Measurements from ENCODE around the gene SRSF5.

DNA sequence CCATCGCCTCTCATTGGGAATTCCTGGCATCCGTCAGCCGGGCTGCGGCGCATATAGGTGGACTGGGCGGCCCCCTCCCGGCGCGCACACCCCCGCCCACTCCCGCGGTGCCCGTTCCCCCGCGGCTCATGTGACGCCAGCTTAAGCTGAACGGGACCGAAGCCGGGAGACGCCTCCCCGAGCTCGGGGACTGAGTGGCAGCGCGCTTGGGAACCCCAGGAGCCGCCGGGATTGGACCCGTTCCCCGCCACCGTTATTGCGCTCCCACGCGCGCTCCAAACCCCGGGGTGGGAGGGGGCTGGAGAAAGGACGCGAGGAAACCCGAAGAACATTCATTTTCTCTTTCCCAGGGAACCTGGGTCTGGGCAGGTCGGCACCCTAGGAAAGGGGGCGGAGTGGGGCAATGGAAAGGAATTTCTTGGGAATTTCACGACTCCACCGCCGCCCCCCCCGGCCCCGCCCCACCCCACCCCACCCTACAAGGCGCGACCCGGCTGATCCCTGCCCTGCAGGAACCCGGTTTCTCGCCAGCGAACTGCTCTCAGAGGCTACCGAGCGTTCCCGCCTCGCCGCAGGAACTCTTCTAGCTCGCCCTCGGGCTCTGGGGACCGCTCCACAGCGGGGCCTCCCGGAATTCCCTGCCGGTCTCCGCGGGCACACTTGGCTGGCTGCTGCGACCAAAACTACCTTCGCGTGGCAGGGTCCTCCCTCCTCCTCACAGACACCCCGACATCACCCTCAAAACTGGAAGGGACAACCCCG lies 495 bp upstream of the ACTN1 start:
- RRBS = 1% methylated on average over 40 of the region's 68 CpGs

DNA sequence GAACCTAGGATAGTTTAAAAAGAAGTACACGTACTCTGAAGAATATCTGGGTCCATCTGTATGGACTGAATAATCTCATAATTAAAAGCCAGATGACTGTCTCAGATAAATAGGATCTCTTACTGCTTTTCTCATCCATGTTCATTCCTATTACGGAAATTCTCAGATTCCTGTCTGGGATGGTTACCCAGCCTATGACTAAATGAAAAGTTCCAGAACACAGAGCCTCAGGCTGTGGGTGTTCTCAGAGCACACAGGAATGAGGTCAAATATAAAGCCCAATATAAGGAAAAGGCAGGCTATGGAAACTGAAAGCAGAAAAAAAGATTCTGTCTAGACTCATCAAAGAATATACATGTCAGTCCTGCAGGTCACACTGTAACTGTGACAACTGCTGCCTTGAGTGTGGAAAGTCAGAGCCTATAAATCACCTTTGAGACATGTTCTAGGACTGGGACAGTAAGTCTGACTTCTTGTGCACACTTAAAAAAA lies 64.4 kb downstream of the DCAF5 start:
- RRBS = no CpG with 5 or more reads among the region's 2 CpGs

GRCh38 chr14:69281420-69281844 lies 21.5 kb downstream of the GALNT16 start:
- RRBS = no CpG with 5 or more reads among the region's 5 CpGs

DNA sequence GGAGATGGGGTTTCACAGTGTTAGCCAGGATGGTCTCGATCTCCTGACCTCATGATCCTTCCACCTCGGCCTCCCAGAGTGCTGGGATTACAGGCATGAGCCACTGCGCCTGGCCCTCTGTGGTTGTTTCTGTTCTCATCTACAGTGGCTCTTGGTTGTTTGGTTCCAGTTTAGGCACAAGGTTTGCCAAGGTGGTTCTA lies 52.7 kb downstream of the SUSD6 start:
- RRBS = no CpG with 5 or more reads among the region's 3 CpGs

DNA sequence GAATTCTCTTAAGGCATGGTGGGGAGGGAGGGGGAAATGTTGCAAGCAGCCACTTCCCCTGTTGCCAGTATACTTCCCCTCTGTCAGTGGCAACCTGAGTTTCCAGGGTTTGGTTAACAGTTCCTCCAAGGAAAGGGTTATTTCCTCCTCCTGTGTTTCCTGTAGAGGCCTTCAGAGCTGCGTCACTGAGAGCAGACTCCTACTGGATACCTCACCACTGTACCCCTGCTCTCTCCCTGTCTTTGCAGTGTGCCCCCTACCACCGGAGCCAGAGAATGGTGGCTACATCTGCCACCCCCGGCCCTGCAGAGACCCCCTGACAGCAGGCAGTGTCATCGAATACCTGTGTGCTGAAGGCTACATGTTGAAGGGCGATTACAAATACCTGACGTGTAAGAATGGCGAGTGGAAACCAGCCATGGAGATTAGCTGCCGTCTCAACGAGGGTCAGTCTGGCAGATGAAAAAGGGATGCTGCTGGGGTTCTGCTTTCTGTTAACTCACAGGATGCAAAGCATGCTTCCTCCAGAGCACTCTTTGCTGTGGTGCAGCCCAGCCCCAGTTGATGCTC lies 63.7 kb upstream of the SRSF5 start:
- RRBS = no CpG with 5 or more reads among the region's 9 CpGs

GRCh38 chr14:69766765-69767252 lies at the start of gene SRSF5:
TSS of gene SRSF5 (plus strand) at chr14:69767142.
- RRBS = 3% methylated on average over 11 of the region's 36 CpGs

GRCh38 chr14:69767253-69767577 lies 273 bp downstream of the SRSF5 start:
- RRBS = 1% methylated on average over 4 of the region's 22 CpGs

DNA sequence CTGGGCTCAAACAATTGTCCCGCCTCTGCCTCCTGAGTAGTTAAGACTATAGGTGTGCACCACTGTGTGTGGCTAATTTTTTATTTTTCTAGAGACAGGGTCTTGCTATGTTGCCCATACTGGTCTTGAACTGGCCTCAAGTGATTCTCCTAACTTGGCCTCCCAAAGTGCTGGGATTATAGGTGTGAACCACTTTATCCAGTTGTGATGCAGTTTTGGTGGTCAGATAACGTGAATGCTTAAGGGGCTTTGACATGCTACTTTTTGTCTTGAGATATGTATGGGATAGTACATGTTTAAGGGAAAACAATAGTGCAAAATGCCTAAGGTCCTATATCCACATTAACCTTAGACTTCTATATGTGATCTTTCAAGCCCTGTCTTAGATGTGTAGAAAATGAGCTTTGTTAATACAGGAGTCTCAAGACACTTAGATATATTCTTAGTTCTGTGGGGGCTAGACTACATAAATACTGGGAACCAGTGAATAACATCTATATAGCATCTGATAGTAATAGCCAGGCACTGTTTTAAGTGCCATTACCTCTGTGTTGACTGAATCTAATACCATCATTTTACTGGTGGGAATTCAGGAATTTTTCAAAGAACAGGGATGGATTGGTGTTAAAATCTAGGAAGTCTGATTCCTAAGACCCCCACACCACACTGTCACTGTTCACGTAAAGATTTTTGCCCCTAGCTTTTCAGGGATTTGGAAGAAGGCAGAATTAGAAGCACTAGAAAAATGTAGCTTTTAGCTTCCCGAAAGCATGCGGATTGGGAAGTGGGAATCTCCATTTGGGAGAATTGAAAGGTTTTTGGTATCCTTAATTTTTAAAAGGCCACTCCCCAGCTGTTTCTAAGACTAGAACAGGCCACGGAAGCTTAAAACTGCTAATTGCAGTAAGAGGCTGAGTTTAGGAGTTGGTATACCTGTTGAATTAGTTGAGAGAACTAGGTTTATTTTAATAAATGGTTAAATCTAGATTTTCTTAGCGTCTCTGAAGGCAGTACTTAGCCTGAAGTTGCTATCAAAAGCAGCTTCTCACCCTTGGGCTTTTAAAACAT lies 6.1 kb downstream of the SRSF5 start:
- RRBS = no CpG with 5 or more reads among the region's 7 CpGs

DNA sequence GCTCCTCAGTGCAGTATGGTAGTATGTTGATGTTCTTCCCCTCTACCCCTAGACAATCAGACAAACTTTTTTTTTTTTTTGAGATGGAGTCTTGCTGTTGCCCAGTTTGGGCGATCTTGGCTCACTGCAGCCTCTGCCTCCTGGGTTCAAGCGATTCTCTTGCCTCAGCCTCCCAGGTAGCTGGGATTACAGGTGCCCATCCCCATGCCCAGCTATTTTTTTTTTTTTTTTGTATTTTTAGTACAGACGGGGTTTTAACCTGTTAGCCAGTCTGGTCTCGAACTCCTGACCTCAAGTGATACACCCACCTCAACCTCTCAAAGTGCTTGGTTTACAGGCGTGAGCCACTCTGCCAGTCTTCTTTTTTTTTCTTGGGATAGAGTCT lies 6.8 kb downstream of the SRSF5 start:
- RRBS = no CpG with 5 or more reads among the region's 5 CpGs

DNA sequence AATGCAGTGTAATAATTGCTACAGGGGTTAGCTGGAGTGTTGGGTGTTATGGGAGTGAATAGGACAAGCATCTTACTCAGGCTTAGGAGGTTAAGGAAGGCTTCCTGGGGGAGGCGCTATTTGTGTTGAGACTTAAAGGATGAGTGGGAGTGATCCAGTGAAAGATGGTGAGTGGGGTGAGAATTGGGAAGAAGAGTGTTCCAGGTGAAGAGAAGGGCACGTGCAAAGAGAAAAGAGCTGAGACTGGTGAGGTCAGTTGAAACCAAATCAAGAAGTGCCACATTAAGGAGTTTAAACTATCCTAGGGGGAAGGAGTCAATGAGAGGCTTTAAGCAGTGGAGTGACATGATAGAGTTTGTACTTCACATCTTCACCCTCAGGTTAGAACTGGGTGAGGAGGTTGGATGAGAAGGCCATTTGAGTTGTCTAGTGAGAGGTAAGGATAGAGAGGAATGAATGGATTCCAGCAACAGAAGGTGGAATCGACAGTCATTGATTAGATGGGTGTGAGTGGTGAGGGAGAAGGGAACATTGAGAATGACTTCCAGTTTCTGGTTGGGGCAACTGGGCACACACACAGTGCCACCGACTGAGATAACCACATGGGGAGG lies 13.6 kb downstream of the SLC10A1 start:
- RRBS = no CpG with 5 or more reads among the region's 4 CpGs

DNA sequence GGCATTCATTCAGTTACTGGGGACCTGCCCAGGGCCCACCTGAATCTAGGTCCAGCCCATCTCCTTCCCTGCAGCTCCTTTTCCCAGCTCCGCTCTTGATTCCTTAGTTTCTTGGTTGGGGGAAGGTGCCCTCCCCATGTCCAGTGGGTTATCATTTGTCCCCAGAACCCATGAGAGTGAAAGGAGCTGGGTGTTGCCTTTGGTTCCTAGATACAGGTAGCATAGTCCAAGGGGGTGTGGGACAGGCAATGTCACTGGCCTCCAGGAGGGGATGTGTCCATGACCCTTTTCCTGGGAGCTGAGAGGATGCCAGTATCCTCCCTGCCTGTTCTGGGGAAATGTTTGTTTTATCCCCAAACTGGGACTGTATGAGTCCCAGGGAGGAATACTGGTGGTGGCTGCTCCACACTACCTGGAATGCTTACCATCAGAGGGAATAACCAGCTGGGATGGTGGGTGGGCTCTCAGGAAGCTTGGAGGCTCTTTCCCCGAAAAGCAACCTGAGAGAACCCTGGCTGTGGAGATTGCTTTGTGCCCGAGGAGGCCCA lies 521 bp upstream of the SLC10A1 start:
- RRBS = no CpG with 5 or more reads among the region's 3 CpGs

DNA sequence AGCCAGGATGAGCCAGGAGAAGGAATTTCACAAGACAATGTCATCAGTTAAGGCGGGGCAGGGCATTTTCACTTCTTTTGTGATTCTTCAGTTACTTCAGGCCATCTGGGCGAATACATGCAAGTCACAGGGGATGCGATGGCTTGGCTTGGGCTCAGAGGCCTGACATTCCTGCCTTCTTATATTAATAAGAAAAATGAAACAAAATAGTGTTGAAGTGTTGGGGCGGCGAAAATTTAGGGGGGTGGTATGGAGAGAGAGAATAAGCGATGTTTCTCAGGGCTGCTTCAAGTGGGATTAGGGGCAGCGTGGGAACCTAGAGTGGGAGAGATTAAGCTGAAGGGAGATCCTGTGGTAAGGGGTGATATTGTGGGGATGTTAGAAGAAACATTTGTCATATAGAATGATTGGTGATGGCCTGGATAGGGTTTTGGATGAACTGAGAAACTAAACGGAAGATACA lies 65.7 kb downstream of the COX16 start:
- RRBS = no CpG with 5 or more reads among the region's 8 CpGs

DNA sequence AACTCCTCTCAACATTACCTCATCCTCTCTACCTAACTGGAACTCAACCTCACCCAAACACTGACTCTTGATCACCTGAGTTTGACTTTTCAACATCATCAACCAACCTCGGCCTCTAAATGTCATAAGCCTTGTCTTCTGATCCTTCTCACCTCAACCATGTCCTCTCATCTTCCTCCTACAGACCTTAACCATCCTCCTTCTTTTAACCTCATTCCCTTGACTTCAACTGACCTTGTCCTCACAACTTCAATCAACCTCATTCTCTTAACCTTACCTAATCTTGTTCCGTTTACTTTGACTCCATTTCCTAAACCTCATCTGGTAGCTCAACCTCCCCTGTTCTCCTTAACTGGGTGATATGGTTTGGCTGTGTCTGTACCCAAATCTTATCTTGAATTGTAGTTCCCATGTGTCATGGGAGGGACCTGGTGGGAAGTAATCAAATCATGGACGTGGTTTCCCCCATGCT lies 19.8 kb downstream of the COX16 start:
- RRBS = no CpG with 5 or more reads among the region's 3 CpGs

GRCh38 chr14:70655121-70655947 lies 13.6 kb downstream of the TTC9 start:
- RRBS = no CpG with 5 or more reads among the region's 20 CpGs

DNA sequence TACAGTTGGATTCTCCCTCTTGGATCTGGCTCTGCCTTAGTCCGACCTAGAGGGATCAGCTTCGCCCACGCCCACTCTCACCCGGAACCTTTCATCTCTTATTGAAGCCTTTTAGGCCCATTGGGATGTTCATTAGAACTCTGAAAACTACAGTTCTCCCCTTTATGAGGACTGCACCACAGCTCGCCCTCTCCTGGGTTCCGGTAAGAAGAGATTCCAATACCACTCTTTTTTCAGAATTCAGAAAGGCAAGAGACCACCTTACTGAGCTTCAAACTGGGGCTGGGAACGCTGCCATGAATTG lies 728 bp upstream of the MAP3K9 start:
- RRBS = 2% methylated on average over 3 of the region's 7 CpGs

DNA sequence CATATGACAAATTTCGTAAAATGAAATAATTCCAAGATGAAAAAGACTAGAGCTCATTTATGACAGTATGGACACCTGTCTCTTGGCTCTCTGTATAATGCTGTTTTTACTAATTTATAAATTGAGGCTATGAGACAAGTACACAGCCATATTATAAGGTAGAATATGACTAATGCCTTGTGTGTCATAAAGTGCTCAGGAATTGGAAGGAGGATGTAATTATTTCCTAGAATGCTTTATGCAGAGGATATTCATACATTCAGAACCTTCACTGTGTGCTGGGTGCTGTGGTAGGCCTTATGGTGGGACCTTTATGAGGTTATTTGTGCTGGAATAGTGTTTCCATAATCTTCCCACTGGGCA lies 13.3 kb downstream of the PCNX1 start:
- RRBS = no CpG with 5 or more reads among the region's 1 CpG

DNA sequence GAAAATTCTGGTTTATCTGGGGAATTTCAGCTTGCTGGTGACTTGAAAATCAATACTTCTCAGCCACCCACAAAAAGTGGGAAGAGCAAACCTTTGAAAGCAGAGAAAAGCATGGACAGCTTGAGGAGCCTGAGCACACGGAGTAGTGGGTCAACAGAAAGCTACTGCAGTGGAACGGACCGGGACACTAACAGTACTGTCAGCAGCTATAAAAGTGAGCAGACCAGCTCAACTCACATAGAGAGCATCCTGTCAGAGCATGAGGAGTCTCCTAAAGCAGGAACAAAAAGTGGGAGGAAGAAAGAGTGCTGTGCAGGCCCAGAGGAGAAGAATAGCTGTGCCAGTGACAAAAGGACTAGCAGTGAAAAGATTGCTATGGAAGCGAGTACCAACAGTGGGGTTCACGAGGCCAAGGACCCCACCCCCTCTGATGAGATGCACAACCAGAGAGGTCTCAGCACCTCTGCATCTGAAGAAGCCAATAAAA lies 70.1 kb downstream of the PCNX1 start:
- RRBS = no CpG with 5 or more reads among the region's 5 CpGs

- RRBS = no CpG with 5 or more reads among the region's 5 CpGs
Observed at GRCh38 chr14:71031395-71031756, 124.1 kb downstream of the PCNX1 start.

GRCh38 chr14:71142796-71143447 lies 177.4 kb upstream of the SIPA1L1 start:
- RRBS = no CpG with 5 or more reads among the region's 2 CpGs

GRCh38 chr14:71143448-71143906 lies 176.8 kb upstream of the SIPA1L1 start:
- RRBS = no CpG with 5 or more reads among the region's 4 CpGs